ENCODE data around the gene KLHDC7A.

DNA sequence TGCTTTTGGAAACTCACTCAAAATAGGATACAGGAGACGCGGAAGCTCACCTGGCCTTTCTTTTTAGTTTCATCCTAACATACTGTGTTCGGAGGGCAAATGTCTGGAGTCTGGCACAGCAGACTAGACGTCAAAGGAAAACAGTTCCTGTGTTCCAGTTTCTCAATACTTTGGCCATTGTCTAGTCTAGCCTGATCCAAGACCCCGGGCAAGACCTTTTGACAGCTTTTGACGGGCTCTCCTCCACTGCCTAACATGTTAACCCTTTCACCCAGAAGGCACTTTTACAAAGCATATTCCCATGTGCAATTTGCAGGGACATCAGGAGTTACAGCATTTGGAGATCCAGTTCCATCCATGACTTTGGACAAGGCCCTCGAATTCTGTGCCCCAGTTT lies 2.7 kb downstream of the RCC2 start:
- RRBS = no CpG with 5 or more reads among the region's 7 CpGs

DNA sequence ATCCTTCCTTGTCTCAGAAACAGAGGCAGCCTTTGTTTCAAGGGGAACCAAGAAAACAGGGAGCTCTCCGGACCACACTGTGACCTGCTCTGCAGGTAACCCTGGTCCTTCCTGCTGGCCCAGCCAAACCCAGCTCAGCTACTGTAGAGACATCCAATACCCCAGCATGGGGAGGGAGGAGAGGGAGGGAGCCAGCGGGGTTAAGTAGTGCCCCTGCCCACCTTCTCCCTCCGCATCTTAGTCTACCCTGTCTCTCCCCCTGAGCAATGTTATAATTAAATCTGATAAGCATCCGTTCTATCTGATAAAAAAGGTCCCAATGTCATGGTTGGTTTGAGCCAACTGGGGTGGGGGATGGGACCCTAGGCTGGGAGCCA lies 14.5 kb upstream of the ARHGEF10L start:
- RRBS = no CpG with 5 or more reads among the region's 4 CpGs

GRCh38 chr1:17545191-17545705 lies 5.8 kb downstream of the ARHGEF10L start:
- RRBS = no CpG with 5 or more reads among the region's 2 CpGs

DNA sequence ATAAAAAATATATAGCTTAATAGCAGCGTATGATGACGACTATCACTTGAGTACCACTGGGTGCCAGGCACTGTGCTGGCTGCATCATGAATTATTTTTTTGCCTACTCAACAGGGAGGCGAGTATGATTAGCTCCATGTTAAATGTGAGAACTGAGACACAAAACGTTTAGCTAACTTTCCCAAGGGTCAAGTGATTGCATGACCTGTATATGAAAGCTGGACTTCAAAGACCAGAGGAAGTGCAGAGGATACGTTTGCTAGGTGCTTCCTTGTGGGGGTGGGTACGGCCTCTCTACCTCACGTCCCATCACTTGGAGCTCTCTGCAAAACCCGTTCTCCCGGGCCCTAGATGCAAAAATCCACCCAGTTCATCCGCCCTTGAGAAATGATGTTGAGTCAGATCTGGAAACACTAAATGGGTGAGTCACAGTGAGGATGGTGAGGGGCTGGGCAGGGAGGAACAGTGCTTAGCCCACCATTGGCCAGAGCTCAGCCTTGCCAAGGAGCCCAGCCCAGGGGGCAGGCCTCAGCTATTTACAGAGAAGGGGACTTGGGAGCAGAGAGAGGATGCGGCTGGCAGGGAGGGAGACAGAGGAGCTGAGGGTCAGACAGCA lies 14.4 kb downstream of the ARHGEF10L start:
- RRBS = no CpG with 5 or more reads among the region's 11 CpGs

DNA sequence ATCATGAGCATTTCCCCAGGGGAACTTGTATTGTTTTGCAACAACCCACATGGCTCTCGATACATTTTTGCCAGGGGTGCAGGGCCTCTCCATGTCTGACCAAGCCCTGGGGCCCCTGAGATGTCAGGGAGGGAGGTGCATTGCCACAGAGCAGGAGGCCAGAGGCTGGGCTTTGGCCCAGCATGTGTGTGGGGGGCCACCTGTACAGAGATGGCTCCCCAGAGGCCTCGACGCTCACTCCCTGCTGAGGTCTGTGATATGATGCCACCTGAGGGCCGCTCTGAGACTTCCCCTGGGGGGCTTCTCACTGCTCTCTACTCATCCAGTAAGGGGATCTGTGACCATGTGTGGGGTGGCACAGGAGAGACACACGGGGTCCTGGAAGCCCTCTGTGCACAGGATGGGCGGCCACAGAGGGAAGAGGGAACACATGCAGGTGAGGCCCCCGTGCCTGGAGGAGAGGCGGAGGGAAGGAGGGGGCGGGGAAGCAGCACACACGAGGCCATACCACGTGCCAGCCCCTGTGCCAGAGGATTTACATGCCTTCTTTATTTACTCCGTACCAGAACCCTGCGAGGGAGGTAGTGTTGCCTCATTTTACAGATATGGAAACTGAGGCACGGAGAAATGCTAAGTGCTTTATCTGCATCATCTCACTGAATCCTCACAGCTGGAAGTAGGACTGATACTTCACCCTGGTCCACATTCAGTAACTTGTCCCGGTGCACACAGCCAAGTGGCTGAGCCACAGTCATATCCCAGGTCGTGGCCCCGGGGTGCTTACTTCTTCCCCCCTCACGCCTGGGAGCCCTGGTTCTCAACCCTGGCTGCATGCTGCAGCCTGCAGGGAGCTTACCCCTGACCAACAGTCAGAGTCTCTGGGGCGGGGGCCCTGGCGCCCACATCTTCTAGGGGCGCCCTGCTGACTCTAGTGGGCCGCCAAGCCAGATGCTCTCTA lies 56.0 kb downstream of the ARHGEF10L start:
- RRBS = 91% methylated on average over 3 of the region's 22 CpGs

DNA sequence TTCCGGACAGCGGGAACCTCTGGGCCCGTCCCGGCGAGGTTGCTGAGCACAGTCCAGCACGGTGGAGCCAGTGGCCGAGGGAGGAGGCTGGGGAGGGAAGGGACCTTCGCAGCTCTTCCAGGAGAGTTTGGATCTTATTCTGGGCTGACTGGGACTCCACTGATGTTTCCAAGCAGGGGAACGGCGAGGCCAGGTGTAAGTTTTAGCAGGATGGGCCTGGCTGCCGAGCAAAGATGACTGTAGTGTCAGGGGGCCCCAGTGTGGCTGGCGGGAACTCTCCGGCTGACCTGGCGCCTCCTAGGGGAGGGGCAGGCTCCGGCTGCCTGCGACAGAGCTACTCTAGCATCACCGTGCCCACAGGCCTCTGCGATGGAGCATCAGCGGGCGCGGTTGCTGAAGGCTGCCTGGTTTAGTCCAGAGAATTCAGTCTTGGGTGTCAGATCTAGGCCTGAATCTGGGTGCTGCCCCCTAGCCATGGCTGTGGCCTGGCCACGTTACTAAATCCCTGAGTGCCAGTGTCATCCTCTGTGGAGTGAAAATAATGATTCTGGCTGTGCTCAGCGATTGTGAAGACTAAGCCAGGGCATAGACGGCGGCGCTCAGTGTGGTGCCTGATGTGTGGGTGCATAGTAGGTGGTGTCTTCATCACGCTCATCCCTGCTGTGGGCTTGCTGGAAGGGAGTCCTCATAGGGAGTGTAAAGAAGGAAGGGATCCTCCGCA lies 107.4 kb downstream of the ARHGEF10L start:
- RRBS = no CpG with 5 or more reads among the region's 28 CpGs

DNA sequence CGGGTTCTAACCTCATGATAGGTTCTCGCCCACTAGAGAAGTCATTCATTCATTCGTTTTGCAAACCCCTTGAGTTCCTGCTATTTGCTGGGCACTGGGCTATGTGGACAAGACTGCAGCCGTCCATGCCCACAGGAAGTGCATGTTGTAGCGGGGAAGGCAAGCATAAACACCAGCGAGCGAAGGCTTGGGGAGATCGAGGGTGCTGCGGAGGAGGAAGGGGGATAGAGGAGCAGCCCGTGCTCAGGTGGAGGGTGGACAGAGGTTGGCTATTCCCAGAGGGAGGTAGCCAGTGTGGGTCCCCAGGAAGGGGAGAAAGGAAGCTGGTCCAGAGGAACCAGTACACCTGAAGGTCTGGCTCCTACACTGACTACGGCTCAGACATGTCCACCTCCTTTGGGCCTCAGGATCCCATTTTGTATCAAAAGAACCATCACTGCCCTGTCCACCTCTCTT lies 56.4 kb upstream of the ACTL8 start:
- RRBS = 82% methylated on average over 1 of the region's 11 CpGs

DNA sequence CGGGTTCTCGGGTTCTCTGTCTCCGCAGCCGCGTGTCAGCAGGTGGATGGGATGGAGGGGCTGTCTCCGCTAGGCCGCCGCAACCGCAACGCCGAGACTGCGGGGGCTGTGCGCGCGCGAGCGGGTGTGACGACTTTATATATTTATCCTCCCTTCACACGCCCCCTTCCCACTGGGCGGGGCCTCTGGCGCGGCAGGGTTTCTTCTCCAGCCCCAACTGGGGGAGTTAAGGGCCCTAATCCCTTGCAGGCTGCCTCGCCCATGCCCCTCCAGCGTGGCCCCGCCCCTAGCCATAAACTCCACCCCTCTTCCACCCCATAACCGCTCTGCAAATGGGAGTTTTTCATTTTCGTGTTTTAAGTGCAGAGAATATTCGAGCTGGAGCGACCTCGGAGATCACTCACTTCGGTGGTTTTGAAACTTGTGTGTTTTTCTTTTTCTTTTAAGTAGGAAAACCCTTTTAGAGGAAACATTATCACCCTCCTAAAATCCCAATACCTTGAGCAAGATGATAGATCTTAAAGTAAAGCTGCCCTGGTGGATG lies 3.5 kb downstream of the IGSF21 start:
- RRBS = no CpG with 5 or more reads among the region's 31 CpGs

- RRBS = no CpG with 5 or more reads among the region's 4 CpGs
Measured at GRCh38 chr1:18264684-18265123, 157.1 kb downstream of the IGSF21 start.

- RRBS = no CpG with 5 or more reads among the region's 19 CpGs
Measured at GRCh38 chr1:18480037-18481239, at the start of gene KLHDC7A. Gene KLHDC7A, plus strand, starts transcription at chr1:18480930.

- RRBS = 53% methylated on average over 3 of the region's 12 CpGs
Measured at GRCh38 chr1:18900098-18900753, 2.1 kb downstream of the ALDH4A1 start.

DNA sequence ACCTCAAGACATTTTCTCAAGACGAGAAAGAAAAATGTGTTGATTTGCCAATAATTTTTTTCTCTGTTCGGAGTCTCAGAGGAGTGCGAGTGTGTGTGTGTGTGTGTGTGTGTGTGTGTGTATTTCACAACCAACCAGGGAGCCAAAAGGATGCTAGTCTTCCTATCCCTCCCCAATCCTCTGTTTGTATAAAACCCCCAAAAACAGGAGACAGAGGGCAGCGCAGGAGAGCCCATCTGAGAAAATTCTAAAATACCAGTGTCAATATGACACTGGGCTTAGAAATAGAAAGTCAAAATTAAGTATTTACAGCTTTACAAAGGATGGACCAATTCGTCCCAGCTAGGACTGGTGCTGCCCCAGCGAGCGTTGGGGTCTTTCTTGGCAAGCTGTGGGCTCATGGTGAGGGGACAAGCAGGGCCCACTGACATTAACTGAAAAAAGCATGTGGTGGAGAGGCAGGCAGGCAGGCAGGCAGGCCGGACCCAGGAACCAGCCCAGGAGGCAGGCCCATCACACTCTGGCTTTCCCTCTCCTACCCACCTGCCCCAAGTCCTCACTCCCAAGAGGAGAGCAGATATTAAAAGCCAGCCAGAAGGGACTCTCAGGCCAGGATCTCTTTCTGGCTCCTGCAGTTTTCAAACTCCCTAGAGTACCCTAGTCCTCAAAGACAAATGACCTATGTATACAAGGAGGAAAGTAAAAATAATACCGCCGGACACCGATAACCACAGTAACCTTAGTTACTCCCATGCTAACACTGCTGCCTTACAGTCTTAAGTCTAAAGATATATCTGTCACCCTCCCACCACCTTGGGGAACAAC lies 3.5 kb upstream of the ALDH4A1 start:
- RRBS = no CpG with 5 or more reads among the region's 11 CpGs

GRCh38 chr1:18906739-18907818 lies 4.7 kb upstream of the ALDH4A1 start:
- RRBS = 90% methylated on average over 3 of the region's 21 CpGs

- RRBS = no CpG with 5 or more reads among the region's 5 CpGs
Measured at GRCh38 chr1:18954366-18954911, 2.0 kb downstream of the IFFO2 start.

DNA sequence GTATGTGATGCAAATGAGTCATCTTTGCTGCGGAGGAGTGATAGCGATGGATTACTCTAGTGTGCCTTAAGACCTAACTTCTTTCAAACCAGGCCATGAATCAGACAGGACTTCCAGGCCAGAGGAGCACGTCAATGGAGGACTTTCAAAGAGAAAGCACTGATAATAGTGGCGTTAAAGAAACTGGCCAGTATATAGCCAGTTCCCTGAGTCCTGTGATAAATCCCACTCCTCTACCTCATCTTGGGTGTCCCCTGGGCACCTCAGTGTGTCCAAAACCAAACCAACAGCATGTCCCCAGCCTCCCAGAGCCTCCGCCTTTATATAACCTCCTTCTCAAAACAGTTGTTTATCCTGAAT lies 47.0 kb upstream of the IFFO2 start:
- RRBS = no CpG with 5 or more reads among the region's 5 CpGs

DNA sequence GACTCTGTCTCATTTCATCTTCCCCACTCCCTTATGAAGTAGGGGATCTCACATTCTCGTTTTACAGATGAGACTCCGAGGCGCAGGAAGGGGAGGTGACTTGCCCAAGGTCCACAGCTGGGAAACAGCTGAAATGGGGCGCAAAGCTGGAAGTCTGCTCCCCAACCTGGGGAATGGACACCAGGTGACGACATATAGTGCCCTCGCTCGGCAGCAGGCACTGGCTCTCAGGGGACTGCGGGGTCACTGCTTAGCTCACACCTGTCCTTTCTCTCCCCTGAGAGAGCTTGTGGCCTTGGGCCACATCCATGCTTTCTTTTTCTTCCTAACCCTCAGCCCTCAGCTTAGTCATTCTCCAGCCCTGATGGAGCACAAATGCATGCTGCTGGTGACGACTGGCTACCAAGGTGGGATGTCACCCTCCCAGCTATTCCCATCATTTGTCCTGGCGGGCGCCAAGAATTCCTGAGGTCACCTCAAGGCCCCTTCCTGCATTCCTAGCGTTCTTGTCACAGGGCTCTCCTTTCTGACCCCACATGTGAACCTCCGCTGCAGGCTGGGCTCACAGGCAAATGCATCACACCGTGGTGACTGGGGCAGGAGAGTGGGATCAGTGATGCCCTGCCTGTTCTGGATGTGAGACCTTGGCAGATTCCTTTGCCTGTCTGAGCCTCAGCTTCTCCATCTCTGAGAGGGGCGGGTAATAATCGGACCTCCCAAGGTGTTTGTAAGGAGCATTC lies 53.3 kb upstream of the IFFO2 start:
- RRBS = no CpG with 5 or more reads among the region's 16 CpGs

- RRBS = 89% methylated on average over 4 of the region's 24 CpGs
Measured at GRCh38 chr1:19076671-19077448, 120.4 kb upstream of the IFFO2 start.

- RRBS = no CpG with 5 or more reads among the region's 21 CpGs
Measured at GRCh38 chr1:19081212-19081908, 124.9 kb upstream of the IFFO2 start.

DNA sequence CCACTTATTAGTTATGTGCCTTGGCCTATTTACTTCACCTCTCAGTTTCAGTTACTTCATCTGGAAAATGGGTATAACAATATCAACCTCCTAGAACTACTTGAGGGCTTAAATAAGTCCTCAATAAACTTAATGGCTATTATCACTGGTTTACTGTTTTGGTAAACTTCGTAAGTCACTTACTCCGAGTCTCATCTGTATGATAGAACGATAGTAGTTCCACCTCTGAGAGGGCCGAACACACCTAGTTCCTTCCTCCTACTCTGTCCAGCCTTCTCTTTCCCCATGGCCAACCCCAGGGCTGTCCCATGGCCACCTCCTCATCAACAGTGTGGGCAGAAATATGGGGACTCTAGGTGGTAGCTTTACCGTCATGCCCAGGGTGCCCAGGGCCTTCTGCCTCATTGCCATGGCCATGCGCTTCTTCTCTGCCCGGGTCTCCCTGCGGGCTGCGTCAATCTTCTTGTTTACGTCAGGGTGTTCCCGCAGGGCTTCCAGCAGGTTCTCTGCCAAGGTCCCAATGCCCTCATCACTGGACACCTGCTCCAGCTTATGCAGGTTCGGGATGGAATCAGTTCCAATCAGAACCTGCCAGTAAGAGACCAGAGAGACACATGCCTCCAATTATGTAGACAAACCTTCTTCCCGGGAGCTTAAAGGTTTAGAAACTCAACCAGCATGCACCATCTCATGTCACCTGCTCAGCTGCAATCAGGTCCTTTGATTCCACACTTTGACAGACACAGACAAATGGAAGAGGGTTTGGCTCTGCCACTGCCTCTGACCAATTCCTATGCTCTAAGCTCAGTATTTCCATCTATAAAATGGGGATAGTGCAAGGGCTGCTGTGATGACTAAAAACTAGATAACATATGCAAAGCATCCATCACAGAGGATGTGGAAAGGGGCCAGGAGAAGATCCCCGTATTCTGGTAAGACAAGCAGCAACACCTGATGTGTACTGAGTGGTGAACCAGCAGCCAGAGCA lies 121.4 kb downstream of the UBR4 start:
- RRBS = no CpG with 5 or more reads among the region's 14 CpGs

DNA sequence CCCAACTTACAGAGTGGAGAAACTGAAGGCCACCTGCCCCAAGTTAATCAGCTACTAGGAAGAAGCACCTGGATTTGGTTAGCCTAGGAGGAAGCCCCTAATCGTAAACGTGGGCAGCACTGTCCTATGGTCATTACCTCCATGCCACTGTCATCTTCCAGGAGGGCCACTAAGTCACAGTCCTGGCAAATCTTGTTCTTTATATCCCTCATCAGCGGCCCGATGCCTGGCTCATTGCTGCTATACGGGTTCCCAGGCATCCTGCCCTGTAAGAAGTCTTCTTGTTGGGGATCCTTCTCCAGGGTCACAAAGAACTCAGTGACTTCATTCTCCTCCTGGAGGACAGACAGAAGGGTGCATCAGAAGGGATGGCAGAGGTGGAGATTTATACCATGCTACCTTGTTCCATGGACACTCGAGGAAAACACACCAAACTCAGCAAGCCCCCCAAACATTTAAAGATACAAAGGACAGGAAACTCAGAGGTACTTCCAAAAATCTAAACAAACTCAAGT lies 109.8 kb downstream of the UBR4 start:
- RRBS = no CpG with 5 or more reads among the region's 6 CpGs